Airway epithelial cell (primary cell): ENCODE results near the gene SAP30BP.

DNA sequence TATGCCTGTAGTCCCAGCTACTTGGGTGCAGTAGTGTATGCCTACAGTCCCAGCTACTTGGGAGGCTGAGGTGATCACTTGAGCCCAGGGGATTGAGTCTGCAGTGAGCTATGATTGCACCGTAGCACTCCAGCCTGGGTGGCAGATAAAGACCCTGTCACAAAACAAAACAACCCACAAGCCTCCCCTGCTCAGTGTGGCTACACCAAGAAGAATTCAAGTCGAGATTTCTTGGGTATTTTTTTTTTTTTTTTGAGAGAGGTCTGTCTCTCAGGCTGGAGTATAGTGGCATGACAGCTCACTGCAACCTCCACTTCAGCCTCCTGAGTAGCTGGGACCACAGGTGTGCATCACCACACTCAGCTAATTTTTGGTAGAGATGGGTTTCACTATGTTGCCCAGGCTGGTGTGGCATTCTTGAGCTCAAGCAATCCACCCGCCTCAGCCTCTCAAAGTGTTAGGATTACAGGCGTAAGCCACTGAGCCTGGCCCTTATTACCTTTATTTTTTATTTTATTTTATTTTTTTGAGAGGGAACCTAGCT lies 27.3 kb upstream of the SLC25A19 start:
- RAMPAGE, long total RNA: no peak

- RAMPAGE, long total RNA: no peak
These were observed 52.9 kb upstream of the SLC25A19 start for GRCh38 chr17:75341860-75342879.

DNA sequence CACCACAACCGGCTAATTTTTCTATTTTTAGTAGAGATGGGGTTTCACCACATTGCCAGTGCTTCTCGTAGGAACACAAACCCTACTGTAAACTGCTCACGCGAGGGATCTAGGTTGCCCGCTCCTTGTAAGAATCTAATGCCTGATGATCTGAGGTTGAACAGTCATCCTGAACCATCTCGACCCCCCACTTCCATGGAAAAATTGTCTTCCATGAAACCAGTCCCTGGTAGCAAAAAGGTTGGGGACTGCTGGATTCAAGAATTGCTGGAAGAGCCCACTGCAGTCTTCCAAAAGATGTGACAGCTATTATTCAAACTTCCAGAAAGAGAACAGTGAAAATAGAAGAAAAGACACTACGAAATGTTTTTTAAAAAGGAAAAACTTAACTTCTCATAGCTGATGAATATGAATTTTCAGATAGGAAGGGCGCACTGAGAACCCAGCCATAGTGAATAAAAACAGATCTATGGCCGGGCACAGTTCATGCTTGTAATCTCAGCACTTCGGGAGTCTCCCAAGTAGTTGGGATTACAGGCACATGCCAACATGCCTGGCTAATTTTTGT lies 51.0 kb downstream of the GRB2 start:
- RAMPAGE, long total RNA: no peak

DNA sequence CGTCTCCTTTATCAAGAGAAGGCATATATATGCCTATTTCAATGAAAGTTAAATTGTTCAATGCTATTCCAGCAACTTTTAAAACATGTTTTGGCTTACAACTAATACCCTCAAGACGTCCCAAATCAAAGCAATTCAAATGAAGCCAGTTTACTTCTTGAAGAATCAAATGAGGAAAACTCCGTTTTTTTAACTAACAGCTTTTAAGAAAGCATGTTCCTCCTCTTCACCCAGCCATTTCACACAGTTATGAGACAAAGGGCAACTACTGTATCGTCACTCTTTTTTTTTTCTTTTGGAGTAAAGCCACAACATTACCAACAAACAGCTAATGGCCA lies 14.7 kb downstream of the GRB2 start:
- RAMPAGE, long total RNA: no peak

GRCh38 chr17:75468802-75469404 lies 12.5 kb downstream of the TMEM94 start:
- RAMPAGE, long total RNA: no peak

GRCh38 chr17:75475749-75476235 lies 19.4 kb downstream of the TMEM94 start:
- RAMPAGE, long total RNA: no peak

- RAMPAGE, long total RNA: no peak
These were observed 13.7 kb downstream of the CASKIN2 start for GRCh38 chr17:75501237-75502367.

DNA sequence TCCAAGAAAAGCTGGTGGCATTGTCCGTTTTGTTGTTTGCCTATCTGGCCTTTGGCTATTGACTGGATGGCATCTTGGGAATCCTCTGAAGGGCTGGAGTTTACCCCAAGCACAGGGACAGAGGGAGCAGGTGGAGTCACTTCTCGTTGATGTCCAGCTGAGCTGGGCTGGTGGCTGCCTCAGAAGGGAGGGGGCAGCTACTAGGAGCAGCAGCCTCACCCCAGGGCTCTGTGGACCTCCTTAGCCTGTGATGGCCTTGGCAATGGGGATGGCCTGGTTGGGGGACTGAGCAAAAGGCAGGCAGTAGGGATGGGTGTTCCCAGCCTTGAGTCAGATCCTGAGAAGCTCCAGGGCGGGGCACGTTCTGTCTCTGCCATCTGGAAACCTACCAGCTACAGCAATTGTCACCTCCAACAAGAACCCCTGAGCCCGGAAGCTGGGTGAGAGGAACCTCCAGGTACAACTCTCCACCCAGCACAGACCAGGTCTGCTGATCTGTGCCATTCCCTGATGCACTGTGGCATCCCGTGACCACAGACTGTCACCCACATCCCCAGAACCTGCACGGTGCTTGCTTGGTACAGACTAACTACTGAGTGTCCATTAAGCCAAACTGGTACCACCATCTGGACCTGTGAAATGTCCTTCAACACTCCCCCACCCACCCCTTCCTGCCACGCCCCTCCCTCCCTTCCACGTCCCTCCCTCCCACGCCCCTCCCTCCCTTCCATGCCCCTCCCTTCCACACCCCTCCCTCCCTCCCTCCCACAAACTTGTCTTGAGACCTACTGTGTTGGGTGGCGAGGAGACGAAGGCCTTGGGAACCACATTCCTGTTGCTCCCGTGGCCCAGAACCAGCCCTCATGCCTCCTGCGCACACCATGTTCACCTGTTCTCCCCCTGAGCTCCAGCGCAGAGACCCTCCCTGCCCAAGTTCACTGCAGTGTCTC lies 16.5 kb downstream of the MYO15B start:
- RAMPAGE, long total RNA: no peak

DNA sequence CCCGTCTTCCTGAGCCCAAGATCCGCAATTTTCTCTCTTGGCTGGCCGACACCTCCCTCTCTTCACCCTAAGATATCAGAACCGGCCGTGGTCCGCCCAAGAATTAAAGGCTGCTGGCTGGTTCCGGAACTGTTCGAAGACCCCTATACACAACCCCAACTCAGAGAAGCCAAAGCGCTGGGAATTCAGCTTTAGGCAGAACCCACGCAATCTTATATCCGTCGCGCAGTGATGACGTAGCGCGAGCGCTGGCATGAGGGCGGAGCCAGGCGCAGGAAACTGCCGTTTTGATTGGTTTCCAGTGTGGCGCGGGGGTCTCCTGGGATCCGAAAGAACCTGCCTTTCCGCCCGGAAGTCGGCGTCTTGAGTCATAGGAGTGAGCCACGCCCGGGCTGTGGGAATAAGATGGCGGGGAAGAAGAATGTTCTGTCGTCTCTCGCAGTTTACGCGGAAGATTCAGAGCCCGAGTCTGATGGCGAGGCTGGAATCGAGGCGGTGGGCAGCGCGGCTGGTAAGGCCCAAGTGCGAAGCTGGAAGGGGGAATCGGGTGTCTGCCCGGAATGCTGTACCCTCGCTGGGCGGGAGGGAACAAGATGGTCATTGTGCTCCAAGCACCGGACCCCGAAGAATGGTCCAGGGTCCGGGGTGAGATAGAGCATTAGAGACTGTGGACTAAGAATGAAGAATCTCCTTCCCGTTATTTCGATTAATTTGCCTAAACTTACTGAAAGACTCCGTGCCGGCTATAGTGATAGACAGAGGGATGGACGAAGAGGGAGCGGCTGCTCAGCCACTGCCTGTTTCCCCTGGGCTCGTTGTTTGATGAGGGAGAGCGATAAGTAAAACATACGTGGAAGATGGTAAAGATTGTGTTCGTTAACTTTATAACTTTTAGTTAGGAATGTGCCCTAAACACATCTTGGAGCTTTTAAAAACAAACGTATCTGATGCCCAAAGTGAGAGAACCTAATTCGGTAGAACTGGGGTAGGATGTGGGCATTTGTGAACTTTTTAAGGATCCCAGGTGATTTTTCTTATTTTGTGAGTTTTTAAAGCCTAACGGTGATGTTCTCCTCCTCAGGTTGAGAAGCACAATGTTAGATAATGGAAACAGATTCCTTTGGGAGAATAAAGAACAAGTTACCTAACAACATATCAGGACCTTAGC lies at the start of gene SAP30BP:
Gene SAP30BP (plus strand): TSS at position 371 of the 1,168 bp plus-strand sequence.
- RAMPAGE, long total RNA: start-site peak on the plus strand centred at position 394 of the sequence, 30 bp wide, 1,258 and 679 reads in 2 replicates

- RAMPAGE, long total RNA: no peak
These were observed 13.9 kb upstream of the ITGB4 start for GRCh38 chr17:75706943-75708086.

- RAMPAGE, long total RNA: no peak
These were observed 11.3 kb downstream of the GALK1 start for GRCh38 chr17:75753479-75754210.

GRCh38 chr17:75756243-75757270 lies 8.4 kb downstream of the GALK1 start:
- RAMPAGE, long total RNA: no peak

DNA sequence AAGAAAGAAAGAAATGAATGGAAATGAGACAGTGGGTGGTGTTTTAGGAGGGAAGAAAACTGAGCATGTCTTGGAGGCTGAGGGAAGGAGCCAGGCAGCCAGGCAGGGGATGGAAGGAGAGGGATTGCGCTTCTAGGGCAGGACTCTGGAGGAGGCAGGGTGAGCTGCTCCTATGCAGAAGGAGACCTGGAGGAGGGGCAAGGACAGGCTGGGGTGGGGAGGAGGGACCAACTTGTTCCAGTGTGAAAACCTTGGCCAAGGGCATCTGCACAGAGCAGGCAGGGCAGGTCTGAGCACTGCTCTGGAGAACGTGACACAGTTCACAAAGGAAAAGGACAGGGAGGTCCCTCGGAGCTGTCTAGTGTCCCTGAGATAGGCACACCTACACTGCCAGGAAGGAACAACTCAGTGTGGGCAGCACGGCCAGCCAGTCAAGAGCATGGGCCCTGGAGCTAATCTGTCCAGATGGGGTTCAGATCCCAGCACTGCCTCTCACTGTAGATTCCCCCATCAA lies 5.5 kb downstream of the GALK1 start:
- RAMPAGE, long total RNA: no peak

DNA sequence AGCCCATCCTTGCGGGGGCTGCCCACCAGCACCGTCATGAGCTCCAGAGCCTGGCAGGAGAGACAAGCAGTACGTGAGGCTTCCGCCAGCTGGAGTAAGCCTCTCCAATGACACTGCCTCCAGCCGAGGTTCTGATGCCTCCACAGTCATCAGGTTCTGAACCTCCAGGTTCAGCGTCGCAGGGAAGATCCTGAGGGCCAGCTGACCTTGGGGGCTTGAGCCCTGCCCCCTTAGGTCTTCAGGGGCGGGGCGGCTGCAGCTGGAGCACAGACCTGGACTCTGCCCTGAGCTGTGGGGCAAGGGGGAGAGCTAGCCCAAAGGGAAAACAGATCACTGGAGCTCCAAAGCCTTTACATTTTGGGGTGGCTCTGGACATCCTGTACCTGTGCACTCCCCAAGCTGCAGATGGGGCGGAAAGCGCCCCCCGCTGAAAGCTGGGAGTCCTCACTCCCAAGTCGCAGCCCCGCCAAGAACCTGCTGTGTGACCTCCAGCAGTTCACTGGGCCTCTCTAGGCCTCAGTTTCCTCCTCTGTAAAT lies 887 bp downstream of the GALK1 start:
- RAMPAGE, long total RNA: no peak

DNA sequence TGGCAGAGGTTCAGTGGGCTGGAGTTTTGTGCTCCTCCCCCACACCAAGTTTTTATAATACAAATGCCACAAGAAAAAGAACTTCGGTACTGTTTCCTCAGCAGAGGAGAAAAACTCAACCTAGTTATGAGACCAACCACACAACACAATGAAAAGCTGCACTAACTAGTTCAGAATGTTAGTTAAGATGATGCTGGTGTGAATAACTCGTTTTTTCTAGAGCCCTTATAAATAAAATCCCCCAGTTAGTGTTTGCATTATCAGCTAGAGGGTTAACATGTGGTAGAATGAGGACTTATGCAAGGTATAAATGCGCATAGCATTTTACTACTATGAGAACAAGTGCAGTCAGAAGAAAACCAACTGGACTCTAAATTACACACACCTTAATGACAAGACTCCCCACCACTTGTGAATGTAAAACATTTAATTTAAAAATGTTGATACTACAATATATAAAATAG lies 1.9 kb downstream of the H3-3B start:
- RAMPAGE, long total RNA: no peak

DNA sequence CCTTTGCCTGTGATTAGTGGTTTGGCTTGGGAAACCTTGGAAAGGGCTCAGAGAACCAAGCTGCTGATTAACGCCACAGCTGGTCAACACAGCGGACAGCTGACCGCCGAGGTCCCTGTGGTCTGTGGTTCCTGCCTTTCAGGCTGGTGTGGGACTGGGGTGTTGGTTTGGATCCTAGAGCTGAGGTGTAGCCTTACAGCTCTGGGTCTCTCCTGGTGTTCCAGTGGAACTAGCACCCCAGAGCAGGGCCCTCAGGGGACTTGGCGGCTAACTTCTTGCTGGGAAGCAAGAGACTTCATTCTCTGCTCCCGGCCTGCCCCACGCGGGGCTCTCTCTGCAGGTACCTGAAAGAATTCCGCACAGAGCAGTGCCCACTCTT lies 24.8 kb downstream of the UNK start:
- RAMPAGE, long total RNA: no peak

GRCh38 chr17:75824080-75824339 lies 20.2 kb downstream of the UNC13D start:
- RAMPAGE, long total RNA: no peak

DNA sequence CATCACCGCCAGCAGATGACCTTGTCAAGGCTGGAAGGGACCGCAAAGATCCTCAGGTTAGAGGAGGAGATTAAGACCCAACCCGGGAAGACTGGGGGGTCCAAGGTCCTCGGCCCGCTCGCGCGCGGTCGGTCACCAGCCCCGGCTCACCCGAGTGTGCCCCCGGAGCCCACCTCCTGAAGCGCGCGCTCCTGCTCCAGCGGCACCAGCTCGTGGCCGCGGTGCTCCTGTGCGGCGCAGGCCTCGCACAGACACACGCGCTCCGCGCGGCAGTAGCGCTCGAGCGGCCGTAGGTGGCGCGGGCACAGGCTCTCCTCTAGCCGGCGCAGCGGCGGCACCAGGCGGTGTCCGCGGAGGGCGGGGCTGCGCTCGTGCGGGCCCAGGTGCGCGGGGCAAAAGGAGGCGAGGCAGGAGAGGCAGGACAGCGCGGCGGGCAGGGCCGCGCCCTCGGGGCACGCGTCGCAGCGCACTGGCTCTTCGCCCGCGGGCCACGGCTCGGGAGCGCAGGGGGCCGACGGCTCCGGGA lies 617 bp downstream of the TRIM47 start:
- RAMPAGE, long total RNA: no peak

DNA sequence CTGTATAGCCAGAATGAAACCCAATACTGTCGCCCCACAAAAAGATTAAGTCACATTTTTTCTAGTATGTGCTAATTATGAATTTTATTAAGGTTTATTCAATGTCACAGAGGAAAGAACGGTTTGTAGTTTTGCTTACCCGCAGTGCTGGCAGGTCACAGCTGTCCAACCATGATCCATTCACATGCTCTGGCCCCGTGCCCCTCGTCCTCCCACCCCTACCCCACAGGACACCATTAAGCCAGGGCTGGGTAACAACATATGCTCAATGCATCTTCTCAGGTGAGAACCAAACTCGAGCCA lies 561 bp upstream of the FBF1 start:
- RAMPAGE, long total RNA: no peak

GRCh38 chr17:76001055-76001708 lies 527 bp downstream of the CDK3 start:
- RAMPAGE, long total RNA: no peak